ENCODE data around the genes TRPC3, ADAD1 and SLC25A31.

DNA sequence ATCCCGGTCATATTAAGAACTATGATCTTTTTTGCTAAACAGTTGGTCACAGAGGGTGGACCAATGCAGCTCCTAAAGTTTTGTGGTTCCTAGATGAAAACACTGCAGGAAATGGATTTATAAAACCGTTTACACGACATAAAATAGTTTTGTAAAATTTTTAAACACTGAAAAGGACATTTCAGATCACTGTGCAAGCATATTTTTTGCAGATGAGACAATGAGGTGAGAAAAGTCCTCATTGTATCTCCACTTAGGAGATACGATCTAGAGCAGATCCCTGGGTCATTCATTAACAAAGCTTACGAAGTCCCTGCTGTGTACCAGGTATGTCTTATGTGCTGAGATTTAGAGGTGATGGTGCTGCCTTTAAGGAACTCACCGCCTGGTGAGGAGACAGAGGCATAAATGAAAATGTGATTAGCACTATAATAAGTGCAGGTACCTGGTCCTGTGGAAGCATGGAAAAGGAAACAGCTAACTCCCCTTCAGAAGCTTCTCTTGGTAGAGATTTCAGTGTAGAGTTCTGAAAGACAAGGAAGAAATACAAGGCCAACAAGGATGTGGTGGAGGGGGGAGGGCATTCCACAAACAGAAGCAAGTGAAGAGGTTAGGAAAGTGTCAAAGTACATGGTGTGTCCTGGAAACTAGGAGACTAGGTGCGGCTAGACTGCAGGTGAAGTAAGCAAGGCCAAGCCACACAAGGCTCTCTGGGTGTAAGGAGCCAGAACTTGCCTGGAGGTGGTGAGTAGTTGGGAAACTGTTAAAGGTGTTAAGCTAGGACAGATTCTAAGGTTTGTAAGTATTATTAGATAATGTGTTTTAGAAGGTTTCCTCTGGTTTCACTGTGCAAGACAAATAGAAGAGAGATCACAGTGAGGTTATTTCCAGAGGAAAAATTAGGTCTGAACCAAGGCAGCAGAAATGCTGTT, 1.5 kb upstream of the NDNF start:
- RRBS = no CpG with 5 or more reads among the region's 7 CpGs

DNA sequence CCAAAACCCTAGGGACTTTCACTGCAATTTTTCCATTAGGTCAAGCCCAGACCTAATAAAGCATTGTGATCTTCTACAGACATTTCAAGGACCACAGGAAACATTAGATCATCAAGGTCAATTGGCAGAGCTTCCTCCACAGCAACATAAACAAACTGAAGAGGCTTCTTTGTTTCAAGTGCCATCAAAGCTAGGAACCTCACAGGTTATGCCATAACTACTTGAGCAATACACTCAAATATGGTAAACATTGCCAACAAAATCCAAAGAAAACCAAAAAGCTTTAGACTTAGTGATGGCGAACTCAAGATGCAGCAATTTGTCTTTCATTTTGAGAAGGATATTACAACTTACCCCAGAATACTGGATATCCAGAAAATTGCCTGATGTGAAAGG, 144.8 kb downstream of the ANXA5 start:
- RRBS = no CpG with 5 or more reads among the region's 1 CpG

DNA sequence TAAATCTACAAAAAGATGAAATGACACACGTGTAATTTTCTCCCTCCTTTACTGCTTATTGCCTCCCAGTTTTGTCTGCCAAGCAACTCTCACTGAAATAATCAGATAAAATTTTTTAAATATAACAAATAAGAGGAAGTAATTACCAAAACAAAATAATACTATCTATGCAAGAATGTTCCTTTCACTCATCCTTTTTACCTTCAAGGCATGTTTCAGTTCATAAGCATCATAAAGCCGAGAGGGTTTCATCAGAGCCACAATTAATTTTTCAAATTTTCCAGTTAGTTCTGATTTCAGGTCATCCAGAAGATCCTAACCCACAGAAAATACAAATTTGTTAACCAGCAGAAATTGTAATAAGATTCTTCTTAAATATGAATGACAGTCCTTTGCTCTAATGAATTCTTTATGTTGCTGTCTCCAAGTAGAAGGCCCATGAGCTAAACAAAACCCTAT, 13.6 kb downstream of the ANXA5 start:
- RRBS = no CpG with 5 or more reads among the region's 2 CpGs

DNA sequence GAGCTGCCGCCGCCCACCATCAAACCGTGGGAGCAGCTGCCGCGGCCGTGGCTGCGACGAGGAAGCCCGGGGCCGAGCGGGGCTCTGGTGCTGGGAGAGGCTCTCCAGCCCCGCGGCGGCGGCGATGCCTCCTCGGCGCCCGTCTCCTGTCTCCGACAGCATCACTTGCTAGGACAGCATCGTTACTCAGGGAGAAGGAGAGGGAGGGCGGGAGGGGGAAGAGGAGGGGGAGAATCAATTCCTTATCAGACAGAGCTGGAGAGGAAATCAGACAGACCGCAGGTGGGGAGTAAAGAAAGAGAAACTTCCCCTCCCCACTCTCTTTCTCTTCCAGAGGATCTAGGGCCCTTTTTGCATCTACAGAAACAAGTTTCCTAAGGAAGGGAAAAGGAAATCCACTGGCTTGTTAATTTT, at the start of gene TRPC3:
Gene TRPC3, minus strand, starts transcription at position 188 of the 414 bp plus-strand sequence.
- RRBS = no CpG with 5 or more reads among the region's 23 CpGs

- RRBS = no CpG with 5 or more reads among the region's 4 CpGs
Measured at GRCh38 chr4:122155586-122156277, 3.6 kb downstream of the BLTP1 start.

DNA sequence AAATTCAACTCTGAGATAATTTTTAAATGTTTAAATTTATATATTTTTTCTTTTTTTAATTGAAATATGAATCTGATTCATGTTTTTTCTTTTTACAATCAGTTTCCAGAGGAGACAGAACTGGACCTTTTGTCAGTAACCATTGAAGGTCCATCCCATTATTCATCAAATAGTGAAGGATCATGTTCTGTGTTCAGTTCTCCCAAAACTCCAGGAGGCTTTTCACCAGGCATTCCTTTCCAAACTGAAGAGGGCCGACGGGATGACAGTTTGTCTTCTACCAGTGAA, 50.9 kb upstream of the ADAD1 start:
- RRBS = no CpG with 5 or more reads among the region's 2 CpGs

DNA sequence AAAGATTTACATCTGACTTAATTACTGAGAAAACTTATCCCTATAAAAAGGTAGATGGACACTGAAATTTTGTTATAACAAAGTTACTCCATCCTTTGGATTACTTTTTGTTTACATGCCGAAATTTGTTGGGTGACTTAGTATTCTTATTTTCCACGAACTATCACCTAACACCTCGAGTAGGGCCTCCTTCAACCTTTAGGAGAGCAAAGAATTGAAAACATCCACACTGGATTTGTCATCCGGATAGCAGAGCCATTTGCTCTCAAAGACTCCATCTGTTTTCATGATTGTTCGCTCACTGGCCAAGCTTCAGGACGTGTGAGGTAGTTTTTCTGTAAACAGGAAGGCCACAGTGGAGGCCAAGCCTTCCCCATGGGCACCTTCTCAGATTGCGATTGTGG, at the start of gene ADAD1:
Gene ADAD1, plus strand, starts transcription at position 338 of the 404 bp plus-strand sequence.
- RRBS = no CpG with 5 or more reads among the region's 7 CpGs

GRCh38 chr4:122673230-122673723, 52.4 kb upstream of the IL21 start:
- RRBS = no CpG with 5 or more reads among the region's 2 CpGs

DNA sequence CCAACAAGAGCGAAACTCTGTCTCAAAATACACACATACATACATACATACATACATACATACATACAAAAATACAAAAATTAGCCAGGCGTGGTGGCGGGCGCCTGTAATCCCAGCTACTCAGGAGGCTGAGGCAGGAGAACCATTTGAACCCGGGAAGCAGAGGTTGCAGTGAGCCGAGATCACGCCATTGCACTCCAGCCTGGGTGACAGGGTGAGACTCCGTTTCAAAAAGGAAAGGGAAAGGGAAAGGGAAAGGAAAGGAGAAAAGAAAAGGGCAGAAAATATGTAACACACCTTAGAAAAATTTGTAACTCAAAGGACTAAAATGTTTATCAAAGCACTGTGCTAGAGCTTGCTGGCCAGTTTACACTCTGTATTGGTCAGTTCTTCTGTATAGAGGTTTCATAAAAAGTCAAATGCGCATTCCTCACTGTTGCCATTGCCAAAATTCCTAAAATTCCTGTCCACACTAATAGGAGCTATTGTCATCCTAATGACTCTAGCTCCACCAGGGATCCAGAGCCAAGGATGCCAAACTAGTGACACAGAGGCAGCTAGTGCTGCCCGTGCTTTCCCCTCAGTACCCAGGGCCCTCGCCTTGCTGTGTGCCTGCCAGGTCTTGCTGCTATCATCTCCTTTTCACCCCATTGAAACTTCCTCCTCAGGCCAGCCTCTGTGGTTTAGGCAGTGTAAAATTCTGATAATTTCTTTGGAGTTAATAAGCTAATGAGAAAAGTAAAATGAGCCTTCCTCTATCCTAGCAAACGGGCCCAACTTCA, 43.4 kb upstream of the FGF2 start:
- RRBS = no CpG with 5 or more reads among the region's 12 CpGs

GRCh38 chr4:122798031-122798542, 28.5 kb upstream of the FGF2 start:
- RRBS = no CpG with 5 or more reads among the region's 5 CpGs

GRCh38 chr4:122828376-122828888, 1.8 kb downstream of the FGF2 start:
- RRBS = no CpG with 5 or more reads among the region's 4 CpGs

DNA sequence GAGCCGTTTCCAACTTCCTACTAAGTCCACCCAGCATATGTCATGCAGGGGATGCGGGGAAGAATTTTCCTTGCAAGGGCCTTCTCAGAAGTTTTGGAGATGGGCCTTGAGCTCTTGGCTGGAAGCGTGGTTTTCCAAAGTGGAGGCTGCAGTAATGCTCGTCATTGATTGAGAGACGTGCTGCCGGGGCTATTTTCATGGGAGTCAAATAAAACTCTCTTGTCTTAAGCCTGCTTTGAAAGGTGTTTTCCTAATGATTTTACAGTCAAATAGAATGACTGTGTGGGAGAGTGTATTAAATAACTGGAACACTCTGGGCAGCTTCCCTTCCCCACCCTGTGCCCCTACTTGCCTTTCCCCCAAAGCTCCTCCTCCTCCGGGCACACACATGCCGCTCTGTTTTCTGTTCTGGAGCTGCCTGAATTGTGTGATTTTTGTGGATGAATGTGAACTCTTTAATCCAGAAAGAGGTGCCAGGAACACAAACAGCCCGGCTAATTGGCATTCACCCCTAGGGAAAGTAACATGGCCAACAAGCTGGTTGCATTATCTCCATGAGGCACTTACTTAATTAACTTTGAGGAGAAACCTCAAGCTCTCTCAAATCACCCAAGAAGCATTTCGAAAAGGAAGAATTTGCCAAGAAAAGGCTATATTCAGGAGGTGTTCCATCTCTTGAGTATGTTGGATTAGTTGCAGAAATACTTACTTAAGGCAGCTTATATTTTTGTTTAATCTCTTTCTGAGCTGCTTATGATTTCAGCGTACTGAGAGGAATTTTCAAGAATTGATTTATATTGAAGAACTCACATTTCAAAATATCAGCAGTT, 28.2 kb downstream of the FGF2 start:
- RRBS = 89% methylated on average over 2 of the region's 11 CpGs

DNA sequence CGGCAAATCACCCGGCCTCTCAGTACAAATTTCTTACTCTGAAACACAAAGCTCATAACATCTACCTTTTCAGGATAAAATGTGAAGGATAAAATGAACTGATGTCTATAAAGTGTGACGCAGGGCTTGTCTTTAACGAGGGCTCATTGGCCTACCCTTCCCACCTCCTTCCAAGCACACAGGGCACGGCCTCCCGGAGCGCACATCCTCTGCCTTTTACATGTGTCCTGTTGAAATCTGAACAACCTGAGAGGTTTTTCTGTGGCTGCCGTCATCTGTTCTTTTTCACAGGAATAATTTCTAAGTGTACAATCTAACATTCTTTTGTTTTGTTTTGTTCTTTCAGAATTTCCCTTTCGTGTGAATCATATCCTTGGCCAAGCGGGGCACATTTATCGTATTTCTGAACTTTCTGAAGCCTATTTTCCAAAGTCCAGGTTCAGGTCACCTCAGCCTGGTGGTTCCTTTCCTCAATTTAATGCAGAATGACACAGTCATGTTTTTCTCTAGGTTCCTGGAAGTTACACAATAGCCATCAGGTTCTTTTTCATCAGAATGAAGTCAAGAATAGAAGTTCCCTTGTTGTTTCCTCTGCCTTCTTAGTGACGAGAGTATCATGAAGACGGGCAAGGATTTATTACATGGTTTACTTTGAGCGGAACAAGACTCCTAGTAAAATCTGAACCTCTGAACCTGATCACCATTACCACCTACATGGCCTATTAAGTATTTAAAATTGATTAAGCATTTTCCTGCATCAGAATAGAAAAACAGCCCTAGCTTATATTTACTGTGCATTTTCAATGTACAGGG, 53.0 kb upstream of the SPRY1 start:
- RRBS = no CpG with 5 or more reads among the region's 14 CpGs

- RRBS = no CpG with 5 or more reads among the region's 11 CpGs
Measured at GRCh38 chr4:123546567-123547200, 150.1 kb downstream of the SPRY1 start.

DNA sequence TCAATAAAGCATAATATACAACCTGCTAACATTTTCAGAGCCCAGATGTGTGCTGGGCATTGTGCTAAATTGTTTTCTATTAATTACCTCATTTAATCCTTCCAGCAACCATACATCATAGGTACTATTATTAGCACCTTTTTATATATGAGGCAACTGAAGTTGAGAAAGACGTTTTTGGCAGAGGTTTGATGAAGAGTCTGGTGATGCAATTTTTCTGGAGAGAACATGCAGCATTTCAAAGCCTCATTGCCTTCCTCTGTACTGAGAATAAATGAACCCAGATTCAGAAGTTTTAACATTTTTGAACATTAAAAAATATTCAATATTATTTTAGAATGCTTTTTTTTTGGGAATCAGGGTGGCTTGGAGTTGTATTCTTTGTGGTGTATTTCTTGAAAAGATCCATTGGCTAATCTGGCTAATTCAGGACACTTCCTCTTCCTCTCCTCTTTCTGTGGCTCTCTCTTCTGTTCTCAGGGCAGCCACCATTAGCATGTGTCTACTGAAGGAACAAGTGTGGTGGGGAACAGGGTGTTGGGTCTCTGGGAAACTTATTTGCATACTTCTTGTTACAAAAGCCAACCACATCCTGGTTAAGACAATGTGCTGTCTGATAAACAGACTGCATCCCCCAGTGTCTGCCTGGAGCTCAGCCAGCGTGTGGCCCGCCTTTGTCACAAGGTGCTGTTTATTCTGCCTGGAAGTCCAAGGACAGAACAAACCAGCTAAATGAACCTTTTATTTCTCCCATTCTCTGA, 203.2 kb downstream of the SPRY1 start:
- RRBS = no CpG with 5 or more reads among the region's 3 CpGs

DNA sequence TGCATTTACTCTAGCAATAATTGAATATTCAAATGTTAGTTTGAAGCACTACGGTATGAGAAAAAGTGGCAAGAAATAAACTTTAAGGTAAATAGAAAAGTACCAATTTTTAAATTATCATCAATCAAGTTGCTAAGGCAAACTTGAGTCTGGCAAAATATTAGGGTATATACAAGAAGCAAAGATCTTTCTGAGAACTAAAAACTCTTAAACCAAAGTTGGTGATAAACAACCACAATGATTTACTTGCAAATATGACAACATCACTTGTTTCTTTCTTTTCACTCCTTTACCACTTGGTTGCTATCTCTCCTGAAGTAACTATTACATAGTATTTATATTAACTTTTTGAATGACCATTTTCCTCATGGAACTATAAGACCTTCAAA, 731.5 kb upstream of the INTU start:
- RRBS = no CpG with 5 or more reads among the region's 1 CpG

DNA sequence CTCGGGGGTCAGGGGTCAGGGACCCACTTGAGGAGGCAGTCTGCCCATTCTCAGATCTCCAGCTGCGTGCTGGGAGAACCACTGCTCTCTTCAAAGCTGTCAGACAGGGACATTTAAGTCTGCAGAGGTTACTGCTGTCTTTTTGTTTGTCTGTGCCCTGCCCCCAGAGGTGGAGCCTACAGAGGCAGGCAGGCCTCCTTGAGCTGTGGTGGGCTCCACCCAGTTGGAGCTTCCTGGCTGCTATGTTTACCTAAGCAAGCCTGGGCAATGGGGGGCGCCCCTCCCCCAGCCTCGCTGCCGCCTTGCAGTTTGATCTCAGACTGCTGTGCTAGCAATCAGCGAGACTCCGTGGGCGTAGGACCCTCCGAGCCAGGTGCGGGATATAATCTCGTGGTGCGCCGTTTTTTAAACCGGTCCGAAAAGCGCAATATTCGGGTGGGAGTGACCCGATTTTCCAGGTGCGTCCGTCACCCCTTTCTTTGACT, 22.8 kb downstream of the INTU start:
- RRBS = no CpG with 5 or more reads among the region's 20 CpGs

- RRBS = no CpG with 5 or more reads among the region's 10 CpGs
Measured at GRCh38 chr4:127656017-127656378, 23.2 kb downstream of the INTU start.

DNA sequence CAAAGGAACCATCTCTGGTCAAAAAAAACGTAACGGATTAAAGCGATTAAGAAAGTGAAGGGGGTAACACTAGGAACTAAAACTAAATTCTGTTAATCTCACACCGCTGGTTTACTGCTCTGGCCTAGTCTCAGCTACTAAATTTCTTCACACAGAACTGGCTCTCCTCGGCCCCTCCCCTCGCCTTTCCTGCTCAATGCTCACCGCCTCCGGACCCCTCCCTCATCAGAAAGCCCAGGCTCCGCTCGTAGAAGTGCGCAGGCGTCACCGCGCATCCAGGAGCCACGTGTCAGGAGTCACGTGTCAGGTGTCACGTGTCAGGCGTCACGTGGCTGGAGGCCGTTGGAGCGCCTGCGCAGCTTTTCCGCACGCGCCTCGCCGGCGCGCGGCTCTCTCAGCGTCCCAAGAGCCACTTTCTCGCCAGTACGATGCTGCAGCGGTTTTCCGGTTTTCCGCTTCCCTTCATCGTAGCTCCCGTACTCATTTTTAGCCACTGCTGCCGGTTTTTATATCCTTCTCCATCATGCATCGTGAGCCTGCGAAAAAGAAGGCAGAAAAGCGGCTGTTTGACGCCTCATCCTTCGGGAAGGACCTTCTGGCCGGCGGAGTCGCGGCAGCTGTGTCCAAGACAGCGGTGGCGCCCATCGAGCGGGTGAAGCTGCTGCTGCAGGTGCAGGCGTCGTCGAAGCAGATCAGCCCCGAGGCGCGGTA, at the start of gene SLC25A31:
Gene SLC25A31, plus strand, starts transcription at position 378 of the 711 bp plus-strand sequence.
- RRBS = 98% methylated on average over 17 of the region's 58 CpGs